Camera-type eye (tissue), 1 donor: ENCODE measurements around a stretch of chr19.

- RAMPAGE, long total RNA, result no peak
Measured at GRCh38 chr19:1854490-1854951, 6.2 kb upstream of the REXO1 start.

DNA sequence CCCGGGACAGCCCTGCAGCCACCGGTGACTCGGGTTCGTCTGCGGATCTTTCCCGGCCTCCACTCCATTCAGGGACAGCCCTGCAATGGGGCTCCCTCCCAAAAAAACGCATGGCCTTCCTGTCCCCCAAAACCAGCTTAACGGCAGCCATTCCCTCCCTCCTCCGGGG lies 2.9 kb downstream of the KLF16 start:
- RAMPAGE, long total RNA, result no peak

DNA sequence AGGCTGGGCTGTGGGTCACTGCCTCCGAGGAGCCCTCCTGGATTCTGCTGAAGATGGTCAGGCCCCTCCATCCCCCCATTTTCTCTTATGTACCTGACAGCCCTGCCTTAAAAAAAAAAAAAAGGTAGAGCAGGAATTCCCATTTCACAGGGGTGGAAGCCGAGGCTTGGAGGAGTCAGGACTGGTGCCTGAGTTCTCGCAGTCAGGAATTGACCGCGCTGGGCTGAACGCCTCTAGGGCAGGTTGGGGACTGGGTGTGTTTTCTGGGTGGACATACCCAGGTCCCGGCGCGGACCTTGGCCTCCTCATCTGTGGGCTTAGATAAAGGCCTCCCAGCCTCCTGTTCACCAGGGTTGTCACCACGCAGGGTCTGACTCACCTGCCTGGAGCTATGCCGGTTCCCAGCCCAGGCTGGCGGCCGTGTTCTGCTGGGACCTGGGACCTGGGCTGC lies 2.1 kb downstream of the ADAT3 start:
- RAMPAGE, long total RNA, result no peak

GRCh38 chr19:1924203-1925104 lies 16.5 kb upstream of the CSNK1G2 start:
- RAMPAGE, long total RNA, result no peak

- RAMPAGE, long total RNA, result no peak
Measured at GRCh38 chr19:1976910-1977367, 36.0 kb downstream of the CSNK1G2 start.

DNA sequence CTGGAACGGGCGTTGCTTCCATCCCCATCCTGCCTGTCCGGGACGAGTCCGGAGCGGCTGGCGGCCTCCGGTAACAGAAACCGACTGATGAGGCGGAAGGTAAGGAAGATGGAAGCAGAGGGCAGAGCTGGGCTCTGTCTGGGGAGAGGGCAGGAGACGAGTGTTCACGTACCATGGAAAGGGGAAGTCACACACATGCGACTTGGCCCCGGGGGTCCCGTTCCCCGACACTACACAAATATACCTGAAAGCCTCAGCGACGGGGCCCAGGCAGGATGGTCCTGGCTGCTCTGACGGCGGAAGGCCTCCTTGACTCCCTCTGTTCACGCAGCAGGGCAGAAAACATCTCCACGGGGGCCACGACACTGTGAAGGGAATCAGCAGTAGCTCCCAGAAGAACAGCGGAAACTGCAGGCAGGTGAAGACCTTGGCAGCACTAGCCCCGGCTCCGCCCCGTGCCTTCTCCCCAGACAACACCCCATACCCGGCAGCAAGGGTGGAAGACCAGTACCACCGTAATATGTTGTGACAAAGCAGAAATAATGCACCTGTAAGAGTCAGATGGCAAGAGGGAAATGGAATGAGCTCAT lies 34.0 kb downstream of the BTBD2 start:
- RAMPAGE, long total RNA, result no peak

DNA sequence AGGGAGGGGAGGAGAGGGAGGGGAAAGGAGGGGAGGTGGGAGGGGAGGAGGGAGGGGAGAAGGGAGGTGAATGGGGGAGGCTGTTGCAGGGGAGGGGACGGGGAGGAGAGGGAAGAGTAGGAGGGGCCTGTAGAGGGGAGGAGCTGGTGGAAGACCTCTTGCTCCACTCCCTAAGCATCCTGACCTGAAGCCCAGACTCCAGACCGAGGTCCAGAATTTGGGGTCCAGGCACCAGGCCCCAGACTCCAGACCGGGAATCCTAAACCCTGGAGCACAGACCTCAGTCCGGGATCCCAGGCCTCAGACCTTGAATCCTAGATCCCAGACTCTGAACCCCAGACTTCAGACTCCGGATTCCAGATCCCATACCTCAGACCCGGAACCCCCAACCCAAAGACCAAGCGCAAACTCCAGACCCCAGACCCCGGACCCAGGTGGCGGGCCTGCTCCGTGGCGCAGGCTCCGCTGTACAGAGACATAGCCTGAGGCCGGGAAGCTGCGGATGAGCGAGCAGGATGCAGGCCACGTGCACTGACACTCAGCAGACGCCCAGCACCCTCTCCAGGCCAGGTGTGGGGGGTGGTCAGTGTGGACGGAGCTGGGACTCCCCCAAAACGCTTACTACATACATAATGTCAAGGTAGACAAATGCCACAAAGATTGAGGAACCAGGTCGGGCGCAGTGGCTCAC lies 657 bp upstream of the BTBD2 start:
- RAMPAGE, long total RNA, result no peak

- RAMPAGE, long total RNA, result no peak
Measured at GRCh38 chr19:2027325-2027955, 11.9 kb upstream of the BTBD2 start.

DNA sequence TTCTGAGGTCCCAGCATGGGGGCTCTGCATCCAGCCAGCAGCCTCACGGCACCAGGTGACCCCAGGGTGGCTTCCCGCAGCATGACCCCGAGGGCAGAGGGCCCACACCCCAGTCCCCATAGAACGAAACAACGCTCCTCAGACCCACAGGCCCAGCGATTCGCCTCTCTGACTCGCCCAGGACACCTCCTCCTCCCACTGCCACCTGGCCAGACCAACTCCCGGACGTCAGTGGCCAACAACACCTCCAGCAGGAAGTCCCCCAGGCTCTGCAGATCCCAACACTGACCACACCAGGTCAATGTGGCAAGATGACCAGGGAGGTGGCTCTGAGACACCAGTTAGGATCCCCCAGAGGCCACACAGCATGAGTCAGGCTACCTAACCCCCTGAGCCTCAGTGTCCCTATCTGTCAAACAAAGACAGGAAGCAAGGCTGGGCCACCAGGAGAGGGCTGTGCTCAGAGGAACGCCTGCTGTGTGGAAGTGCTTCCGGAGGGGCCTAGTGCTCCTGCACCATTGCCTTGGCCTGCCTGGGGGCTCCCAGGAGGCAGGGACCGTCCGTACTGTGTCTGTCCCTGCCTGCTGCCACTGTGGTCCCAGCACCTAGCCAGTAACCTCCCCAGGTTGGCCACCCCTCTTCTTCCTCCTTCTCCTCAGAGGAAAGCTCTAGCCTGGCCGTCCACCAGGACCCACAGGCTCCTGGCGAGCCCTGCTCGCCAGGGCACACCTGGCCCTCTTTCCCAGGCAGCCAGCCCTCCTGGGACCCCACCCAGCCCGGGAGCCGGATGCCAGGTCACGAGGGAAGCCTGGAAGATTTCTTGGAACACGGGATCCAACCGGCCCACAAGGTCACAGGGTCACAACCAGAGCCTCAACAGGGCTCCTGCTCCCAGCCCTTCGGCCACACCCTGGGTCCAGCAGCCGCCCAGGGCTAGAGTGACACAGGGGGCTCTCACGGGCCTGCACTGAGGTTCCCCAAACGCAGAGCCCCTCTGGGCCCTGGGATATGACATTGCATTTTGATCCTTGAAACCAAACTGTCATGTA lies 5.8 kb downstream of the MKNK2 start:
- RAMPAGE, long total RNA, result no peak

- RAMPAGE, long total RNA, result no peak
Measured at GRCh38 chr19:2050519-2051080, 444 bp downstream of the MKNK2 start.

GRCh38 chr19:2111357-2112145 lies 14.8 kb downstream of the IZUMO4 start:
- RAMPAGE, long total RNA, result no peak

DNA sequence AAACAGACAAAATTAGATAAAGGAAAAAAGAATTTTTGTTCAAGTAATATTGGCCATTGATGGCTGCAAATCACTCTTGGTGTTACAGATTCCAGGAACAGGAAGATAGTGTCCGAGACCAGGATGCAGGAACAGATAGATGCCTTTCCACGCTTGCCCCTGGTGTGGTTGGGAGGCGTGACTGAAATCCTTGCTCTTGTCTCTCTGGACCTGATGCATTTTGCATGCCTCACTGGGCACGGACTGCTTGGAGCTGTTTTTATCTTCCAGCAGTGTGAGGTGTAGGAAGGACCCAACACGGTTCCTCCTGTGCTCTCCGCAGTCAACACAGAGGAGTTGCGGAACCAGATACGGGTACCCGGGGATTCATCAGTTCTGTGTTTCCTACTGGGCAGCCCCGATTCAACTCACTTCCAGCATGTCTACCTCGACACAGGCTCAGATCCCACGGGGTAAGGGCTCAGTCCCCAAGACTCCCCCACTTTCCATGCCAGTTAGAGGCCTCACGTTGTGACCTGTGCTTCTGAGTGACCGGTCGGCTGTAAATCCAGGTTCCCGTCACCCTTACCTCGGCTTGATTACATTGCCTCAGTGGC lies 6.5 kb downstream of the DOT1L start:
- RAMPAGE, long total RNA, result no peak

DNA sequence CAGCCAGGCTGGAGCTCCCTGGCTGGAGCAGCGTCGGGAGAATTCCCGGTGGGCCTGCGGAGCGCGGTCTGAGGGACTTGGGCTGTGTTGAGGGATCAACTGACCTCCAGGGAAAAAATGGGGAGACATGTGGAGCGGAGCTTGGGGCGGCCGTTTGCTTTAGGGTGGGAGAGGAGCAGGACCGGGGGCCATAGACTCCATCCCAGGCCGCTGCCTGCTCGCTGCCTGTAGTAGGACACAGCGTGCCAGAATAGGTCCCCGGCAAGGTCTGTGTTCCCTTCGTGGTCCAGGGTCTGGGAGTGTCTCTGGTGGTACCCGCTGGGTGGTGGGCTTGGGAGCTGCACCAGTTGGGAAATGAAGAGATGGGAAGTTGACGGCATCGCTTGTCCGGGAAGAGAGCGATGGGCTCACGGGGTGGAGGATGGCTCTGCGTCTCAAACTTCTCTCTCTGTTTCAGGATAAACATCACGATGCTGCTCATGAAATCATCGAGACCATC lies 16.6 kb downstream of the DOT1L start:
- RAMPAGE, long total RNA, result no peak

GRCh38 chr19:2227035-2228309 lies 8.7 kb downstream of the PLEKHJ1 start:
- RAMPAGE, long total RNA, result no peak

DNA sequence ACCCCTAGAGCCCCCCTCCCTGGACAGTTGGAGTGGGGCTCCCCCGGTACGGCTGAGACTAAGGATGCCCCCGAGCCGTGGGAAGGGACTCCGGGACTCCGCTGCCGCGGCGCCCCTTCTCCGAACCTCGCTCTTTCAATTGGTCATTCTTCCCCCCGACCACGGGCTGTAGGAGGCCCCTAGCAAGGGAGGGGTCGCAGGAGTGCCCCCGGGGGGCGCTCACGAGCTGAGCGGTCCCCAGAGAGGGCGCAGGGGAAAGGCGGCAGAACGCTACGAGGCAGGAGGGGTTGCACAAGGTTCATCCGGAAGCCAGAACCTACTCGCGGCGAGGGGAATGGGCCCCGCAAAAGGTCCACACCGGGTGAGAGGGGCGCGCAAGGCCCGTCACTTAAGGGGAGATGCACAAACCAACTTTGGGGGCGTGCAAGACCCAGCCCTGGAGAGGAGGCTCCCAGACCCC lies 3.1 kb downstream of the JSRP1 start:
- RAMPAGE, long total RNA, result no peak

GRCh38 chr19:2266217-2267294 lies 10.3 kb upstream of the JSRP1 start:
- RAMPAGE, long total RNA, result no peak

GRCh38 chr19:2272068-2272233 lies 10.0 kb downstream of the PEAK3 start:
- RAMPAGE, long total RNA, result no peak

DNA sequence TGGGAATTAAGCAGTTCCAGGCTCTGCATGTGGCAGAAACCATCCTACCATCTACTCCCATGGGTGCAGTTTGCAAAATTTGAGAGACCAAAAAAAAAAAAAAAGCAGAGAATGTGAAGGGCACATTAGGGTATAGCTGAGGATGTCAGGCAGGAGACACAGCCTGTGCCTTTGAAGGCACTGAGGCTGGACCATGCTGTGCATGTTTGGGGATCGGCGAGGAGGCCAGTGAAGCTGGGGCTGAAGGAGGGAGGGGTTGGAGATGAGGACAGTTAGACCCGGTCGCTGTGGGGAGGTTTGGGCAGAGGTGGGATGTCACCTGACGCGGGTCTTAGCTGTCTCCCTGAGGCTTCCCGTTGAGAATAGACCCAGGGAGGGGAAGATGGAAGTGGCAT lies 8.2 kb downstream of the TMPRSS9 start:
- RAMPAGE, long total RNA, result no peak

DNA sequence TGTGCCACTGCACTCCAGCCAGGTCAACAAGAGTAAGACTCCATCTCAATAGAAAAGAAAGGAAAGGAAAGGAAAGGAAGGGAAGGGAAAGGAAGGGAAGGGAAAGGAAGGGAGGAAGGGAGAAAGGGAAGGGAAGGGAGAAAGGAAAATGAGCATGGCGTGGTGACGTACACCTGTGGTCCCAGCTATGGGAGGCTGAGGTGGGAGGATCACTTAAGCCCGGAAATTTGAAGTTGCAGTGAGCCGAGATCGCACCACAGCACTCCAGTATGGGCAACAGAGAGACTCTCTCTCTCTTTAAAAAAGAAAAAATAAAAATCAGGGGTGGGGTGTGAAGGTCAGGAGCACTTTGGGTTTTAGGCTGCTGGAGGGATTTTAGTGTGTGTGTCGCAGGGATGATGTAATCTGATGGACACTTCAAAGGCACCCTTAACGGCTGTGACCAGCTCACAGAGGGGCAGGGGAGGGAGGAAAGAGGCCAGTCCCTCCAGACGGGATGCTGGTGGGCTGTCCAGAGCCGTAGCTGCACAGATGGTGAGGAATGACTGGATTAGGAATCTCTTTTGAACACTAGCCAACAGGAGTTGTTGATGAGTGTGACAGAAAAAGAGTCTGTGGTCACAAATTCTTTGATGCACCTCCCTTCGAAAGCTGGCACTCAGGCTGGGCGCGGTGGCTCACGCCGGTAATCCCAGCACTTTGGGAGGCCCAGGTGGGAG lies 27.5 kb downstream of the TMPRSS9 start:
- RAMPAGE, long total RNA, result no peak

DNA sequence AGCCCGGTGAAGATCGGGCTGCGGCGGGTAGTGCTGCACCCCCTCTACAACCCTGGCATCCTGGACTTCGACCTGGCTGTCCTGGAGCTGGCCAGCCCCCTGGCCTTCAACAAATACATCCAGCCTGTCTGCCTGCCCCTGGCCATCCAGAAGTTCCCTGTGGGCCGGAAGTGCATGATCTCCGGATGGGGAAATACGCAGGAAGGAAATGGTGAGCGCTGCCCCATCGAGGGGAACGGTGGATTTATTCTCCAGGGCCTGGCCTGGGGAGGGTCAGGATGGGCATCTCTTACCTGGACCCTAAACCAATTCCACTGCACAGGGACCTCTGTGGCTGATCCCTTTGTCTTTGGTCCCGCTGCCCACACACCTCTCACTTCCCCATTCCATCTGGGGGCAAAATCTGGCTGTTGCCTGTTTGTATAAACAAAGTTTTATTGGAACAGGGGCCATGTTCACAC lies 10.8 kb downstream of the TIMM13 start:
- RAMPAGE, long total RNA, result no peak